Myometrial cell (primary cell): ENCODE results near the genes CCL15, TBC1D3B and ZNHIT3.

DNA sequence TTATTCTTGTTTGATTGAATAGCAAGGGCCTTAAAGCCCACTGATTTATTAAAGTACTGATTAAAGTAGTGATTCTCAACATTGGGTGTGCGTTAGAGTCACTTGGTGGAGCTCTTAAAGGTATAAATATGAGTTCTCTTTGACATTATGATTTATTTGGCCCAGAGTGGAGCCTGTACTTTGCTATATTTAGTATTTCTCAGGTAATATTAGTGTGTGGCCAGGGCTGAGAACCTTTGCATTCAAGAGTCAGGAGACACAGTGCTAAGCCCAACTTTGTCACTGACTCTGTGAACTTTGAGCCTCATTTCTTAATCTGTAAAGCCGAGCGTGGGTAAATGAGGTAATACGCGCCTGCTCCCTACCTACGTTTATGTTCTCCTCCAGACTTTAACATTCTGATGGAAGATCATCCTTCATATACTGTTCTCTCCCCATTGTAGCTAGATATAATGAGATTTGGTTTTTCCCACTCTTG is 10.4 kb downstream of the AP2B1 start:
- RAMPAGE, long total RNA, result no peak

DNA sequence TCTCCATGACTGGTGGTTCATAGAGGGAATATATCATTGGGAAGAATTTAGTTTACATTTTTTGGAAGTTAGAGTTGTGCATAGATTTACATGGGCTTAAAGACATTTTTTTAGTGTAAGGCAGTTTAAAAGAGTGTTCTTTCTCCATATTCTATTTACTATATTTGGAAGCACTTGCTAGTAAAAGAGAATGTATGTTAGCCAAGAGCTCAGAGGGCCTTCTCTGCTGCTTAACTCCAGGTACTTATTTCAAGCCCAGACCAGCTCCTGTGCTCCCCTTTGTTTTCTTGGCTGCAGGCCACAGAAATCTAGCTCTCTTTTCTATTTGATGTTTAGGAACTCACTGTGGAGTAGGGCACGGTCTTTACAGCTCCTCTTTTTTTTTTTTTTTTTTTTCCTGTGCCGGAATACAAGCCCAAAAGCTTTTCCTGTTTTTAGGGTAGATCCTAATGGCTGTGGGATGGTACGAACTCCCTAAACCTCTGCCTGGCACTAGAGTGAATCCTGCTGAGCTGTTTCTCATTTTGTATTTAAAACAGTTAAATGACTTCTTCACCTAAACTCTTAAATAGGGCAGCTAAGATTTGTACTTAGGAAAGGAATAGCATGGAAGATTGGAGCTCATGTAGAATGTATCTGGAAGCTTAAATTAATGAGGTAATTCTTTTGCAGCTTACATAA is 20.4 kb downstream of the AP2B1 start:
- RAMPAGE, long total RNA, result no peak

DNA sequence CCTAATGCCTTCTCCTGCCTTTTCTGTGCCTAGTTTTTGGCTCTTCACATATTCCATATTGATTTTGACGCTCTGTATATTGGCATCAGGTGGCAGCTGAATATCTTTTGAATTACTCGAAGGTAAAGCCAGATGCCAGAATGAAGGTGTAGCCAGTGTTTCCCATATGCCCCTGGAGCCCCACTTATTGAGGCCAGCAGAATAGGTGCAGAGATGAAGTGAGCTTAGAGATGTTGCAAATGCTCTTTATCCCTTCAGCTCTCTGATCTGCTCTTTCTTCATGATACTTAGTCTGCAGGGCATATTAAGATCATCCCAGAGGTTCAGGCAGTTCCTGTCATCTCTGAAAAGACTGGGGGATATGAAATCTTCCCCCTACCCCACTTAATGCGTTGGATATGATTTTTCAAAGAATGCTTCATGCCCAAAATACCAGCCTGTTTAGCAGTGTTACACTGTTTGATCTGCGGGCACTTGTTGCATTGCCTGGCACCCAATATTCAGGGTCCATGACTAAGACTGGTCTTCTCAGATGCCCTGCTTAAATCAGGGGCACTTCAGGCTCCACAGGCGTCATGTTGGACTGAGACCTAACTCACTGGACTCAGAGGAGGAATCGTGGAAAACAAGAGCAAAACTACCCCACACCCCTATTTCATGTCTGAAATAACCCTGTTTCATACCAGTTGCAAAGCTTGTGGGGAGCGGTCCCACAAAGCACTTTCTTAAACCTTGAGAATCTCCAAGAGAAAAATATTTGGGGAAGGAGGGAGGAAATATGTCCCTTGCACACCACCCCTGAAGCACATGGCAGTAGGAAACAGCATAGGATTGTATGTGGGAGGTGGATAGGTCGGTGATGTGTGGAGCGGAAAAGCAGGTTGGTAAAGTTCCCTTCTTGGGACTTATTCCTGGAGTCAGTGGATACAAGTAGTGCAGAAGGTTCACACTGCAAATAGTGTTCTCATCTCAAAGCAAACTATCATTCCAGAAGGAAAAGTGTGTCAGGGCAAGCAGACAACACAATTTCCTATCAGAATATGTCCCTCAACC is 6.3 kb upstream of the RASL10B start:
- RAMPAGE, long total RNA, result no peak

DNA sequence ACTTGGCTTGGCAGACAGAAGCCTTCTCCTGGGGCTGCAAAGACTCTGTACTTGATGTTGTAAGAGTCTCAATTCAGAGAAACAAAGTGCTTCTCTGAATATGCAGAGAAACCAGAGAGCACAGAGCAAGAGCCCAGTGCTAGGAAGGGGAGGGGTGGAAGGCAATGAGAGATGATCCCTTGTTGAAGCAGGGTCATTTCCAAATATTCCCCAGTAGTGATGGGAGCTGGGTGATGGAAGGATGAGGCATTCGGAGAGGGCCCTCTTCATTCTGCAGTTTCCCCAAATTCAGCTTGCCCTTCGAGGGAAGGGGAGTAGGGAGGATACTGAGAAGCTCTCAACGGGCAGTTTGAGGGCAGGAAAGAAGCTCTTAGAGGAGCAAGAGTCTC is 2.1 kb downstream of the MMP28 start:
- RAMPAGE, long total RNA, result no peak

DNA sequence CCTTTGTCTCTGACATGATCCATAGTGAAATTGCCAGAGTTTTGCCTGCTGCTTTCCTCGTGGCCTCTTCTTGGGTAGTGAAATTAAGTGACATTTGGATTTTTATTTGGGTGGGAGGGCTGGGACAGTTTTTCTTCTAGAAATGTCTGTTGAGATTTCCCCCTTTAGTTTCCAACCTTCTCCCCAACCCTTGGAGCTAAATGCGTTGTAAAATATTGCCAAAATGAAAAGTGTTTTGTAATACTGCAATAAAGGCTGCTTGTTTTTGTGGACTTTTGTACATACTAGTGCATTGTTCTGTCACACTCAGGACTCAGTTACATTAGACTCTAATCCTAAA is 21.8 kb downstream of the HEATR9 start:
- RAMPAGE, long total RNA, result no peak

GRCh38 chr17:35947095-35947610 is 3.6 kb upstream of the LYZL6 start:
- RAMPAGE, long total RNA, result no peak

DNA sequence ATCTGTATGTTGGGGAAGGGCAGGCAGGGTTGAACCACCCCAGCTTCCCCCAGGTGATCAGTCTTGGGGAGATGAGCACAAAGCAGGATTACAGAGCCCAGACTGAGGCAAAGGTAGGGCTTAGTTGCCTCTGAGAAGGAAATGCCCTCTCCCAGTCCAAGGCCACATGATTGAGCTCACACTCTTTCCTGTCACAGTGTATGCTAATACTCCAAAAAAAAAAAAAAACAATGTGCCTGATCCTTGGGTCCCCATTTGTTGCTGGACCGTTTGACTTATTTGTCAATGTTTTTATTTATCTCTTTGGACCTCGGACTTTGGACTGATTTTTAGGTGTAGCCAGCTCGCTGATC is 505 bp upstream of the CCL16 start:
- RAMPAGE, long total RNA, result no peak

DNA sequence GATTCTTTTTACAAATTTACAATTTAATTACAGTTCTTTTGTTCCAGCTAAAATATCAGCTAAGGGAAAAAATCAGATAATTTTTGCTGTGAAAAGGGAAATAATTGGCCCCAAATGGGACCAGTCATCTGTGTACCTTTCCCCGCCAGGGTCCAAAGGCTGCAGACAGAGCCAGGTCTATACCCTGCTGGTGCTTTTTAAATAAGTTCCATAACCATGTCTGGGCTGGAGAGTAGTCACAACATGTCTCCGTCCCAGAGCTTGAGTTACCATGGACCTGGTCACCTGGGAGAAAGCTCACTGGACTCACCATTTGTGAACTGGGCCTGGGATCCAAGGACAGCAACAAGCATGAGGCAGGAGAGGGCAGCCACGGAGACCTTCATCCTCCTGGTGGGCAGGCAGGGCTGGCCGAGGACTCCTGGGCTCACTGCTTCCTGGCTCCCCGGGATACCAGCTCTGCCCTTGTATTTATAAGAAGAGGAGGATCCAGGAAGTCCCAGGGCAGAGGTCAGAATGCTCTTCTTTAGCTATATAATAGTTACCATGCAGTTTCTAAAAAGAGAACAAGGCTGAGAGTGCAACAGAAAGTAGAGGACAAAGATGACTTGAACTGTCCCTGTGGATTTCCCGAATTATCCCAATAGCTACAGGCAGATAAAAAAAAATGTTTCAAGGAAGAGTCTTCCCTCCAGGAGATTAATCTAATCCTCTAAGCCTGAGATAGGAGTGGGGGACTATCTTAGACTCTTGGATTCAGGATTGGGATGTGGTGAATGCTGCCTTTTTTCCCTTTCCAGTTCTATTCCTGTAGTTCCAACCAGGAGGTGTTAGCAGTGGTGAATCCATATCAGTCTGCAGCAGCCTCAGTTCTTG is at the start of gene CCL15:
CCL15 (minus strand) TSS at position 447 of the 876 bp plus-strand sequence.
- RAMPAGE, long total RNA, result no peak

DNA sequence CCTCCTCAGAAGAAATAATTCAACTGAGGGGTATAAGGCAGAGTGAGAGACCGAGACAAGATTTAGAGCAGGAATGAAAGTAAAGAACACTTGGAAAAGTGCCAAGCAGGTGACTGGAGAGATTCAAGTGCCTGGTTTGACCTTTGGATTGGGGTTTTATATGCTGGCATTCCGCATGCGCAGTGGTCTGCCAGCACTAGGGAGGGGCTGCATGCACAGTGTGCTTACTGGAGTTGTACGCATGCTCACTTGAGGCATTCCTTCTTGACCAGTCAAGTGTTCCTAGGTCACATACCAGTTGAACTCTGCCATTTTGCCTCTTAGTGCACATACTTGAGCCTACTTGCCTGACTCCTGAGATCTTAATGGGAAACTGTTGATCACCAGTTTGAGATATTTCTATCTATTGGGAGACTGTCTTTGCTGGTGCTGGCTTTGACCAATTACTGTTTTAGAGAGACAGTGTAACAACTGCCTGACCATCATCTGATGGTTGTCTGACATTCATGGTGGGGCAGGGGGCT is 692 bp upstream of the CCL15 start:
- RAMPAGE, long total RNA, result no peak

DNA sequence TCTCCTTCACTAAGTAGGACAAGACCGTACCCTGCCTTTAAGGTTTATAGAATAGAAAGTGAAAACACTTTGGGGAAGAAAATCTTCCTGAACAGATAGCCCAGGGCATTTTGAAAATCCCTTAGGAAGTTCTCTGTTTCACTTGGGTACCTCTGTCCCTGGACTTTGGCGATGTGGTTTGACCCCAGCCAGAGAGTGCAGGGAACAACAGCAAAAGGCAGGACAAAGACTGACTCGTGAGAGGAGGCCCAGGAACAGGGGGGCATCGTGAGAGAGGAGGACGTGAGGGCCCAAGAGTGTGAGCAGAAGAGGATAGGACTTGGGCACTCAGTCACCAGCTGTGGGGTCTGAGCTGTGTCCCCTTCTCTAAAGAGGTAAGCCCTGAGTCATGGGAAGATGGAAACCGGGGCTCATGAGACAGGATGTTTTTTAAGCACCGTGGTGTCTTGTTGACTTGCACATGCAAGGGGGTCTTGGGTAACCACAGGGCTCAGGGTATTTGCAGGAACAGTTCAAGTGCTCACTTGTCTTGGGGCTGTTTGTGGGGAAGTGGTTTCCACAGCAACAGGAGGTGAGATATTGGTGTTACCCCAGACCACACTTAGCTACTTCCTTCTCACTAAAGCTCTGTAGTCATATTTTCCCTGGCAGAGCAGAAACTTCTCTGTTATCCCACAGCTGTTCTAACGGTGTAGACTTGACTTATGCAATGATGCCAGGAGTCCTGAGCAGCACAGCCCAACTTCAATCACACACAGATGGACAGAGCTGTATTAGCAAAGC is 7.5 kb downstream of the CCL3 start:
- RAMPAGE, long total RNA, result no peak

- RAMPAGE, long total RNA, result no peak
Measured at GRCh38 chr17:36176484-36176842, at the start of gene TBC1D3B. Gene TBC1D3B, minus strand, starts transcription at chr17:36176636.

DNA sequence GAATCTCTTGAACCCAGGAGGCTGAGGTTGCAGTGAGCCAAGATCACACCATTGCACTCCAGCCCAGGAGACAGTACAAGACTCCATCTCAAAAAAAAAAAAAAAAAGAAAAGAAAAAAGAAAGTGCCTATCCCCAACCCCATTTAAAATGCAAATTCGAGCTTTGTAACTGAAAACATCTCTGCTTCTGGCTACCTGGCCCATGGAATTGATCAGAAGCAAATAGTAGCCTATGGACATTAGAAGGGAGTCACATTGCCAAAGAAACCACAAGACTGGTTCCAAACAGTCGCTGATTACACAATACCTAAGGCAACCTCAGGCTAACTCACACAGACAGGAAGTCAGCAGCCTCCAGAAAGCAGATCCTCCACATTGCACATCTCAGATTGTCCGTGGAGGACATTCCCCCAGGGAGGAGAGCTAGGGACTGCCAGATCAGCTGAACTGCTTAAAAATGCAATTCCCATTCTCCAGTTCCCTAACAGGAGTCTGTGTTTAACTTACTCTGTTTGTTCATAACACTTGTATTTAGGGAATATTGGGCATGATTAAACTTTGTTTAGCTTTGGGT is 4.3 kb downstream of the CCL3L3 start:
- RAMPAGE, long total RNA, result no peak

- RAMPAGE, long total RNA, result start-site peak on the plus strand at chr17:36486639-36486696, 223 and 74 reads in 2 replicates
Measured at GRCh38 chr17:36485607-36486849, at the start of gene ZNHIT3. Gene ZNHIT3, plus strand, starts transcription at chr17:36486681.

DNA sequence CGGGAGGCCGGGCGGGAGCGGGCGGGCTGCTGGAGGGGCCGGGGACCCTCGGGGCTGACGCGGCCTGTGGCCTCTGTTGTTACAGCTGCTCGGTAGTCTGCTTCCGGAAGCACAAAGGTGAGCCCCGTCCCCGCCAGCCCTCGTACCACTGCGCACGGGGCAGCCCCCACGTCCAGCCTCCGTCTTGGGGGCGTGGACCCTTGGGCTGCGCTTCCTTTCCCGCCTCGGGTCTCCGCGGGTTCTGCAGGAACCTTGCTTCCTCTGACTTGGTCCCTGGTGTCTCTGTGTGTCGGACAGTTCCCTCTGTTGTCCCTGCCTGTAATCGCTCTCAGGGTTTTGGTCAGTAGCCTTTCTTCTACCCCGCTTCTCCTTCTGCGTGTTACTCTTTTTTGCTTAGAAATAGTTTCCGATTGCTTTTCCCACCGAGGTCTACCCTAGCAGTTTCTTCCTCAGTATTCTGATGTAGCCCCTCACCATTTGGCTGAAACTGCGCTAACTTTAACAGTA is 422 bp downstream of the ZNHIT3 start:
- RAMPAGE, long total RNA, result no peak

DNA sequence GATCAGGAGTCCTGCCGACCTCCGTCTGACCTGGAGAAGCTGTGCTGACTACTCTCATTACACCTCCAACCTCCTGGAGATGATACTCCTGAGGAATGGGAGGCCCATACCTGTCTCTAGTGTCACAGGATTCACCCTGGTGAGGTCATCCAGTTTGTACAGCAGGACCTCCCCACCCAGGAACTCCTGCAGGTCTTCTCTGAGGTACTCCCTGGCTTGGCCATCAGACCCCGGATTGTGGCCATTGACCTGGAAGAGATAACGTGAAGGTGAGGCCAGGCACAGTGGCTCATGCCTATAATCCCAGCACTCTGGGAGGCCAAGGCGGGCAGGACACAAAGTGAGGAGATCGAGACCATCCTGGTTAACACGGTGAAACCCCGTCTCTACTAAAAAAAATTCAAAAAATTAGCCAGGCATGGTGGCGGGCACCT is 6.7 kb downstream of the MYO19 start:
- RAMPAGE, long total RNA, result no peak

DNA sequence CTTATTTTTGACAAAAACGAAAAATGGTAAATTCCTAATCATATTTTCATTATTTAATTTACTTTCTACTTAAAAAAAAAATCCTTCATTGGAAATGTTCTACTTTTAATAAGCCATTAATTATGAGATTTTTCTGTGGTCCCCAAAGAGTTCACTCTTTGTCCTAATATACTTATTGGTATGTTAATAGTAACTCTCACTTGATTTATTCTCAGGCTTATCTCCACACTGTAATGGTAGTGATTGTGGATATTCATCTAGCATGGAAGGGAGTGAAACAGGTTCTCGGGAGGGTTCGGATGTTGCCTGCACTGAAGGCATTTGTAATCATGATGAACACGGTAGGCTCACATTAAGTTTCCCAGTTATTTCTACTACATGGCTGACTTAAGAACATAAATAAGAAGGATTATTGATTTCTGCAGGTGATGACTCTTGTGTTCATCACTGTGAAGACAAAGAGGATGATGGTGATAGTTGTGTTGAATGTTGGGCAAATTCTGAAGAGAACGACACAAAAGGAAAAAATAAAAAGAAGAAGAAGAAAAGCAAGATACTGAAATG is 6.0 kb upstream of the DHRS11 start:
- RAMPAGE, long total RNA, result no peak

DNA sequence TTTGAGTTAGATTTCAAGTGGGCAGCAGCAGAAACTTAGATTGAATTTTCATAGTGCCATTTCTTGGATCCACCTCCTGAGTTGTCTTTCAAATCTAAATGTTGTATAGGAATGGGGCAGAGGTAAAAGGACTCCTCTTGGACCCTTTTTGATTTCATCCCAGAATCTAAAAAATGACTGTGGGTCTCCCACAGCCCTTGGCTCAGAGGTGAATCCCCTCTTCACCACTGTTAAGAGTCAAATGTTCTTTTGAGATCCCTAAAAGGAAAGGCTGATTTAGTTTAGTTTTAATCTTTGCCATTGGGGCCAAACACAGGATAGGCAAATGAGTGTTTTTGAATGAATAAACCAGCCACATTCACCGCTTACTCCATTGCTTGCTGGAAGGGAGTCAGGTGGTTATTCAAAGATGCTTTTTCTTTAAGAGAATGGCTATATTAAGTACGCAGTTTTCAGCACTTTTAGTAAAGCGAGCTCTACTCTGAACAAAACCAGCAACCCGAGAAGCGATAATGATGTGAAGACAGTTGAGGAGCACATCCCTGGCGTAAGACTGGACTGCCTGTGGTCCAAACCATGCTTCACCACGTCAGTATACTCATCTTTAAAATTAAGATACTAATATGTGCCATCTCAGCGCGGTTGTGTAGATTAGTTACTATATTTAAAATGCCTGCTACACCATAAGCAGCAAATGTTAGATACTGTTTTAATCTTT is 961 bp upstream of the DHRS11 start:
- RAMPAGE, long total RNA, result no peak

- RAMPAGE, long total RNA, result no peak
Measured at GRCh38 chr17:36727654-36728274, 126.4 kb downstream of the MRM1 start.

DNA sequence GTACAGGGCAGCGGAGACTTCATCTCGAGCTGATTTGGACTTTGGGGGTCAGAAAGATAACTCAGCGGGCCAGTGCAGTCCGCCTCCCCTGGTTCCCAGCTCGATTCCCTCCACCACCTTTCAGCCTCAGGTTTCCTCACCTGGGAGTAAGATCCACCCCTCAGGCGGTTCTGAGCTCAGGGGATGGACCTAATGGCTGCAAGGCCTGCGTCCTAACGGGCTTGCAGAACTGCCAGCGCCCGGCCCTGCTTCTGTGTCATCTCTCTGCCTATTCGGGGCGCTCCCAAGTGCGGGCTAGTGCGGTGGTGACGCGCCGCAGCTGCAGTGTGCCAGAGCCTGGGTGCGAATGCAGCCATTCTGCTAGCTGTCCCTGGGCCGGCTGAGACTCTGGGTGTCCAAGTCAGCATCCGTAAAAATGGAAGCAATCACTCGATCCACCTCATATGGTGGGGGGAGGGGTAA is 129.7 kb upstream of the LHX1 start:
- RAMPAGE, long total RNA, result no peak

DNA sequence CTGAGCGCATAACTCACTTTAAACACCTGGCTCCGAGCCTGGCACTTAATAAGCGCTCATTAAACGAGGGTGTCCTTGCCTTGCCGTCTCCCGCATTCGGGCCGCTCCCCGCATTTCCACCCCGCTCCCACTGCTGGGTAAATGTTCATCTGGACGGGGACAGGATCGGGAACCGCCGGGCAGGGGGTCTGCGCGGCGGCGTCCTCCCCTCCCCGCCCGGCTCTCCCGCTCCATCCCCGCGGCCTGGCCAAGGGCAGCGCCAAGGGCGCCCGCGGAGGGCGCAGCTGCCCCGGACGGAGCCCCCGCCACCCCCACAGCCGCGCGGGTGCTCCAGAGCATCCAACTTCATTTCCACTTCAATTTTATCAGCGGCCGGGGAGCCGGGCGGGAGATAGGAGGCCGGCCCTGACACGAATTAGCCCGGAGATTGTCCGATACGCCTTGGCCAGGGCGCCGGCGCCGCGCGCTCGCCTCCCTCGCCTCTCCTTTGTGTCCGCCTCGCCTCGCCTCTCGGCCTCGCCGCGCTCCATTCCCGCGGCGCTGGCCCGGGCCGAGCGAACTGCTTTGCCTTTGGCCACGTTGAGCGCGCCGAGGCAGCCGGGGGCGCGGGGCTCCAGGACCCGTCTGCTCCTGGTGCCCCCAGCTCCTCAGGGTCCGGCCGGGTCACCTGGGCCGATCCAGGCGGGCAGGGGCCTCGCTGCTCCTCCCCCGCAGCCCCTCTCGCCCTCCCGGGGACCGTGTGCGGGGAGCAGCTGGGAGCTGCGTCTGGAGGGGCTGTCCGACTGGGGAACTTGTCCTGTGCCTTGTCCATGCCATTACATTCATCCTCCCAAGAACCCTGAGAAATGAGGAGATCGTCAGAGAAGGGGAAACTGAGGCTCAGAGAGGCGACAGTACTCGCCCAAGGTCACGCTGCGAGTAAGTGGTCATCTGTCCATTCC is 129.0 kb upstream of the LHX1 start:
- RAMPAGE, long total RNA, result no peak